Colon Carcinoma Metastatic in the Lung (tissue), 2 donors: ENCODE measurements around the gene FARS2.

GRCh38 chr6:3745009-3745557, 6.4 kb downstream of the PXDC1 start:
- PRO-cap, 2 experiments: no peak in any of the 2 experiments

DNA sequence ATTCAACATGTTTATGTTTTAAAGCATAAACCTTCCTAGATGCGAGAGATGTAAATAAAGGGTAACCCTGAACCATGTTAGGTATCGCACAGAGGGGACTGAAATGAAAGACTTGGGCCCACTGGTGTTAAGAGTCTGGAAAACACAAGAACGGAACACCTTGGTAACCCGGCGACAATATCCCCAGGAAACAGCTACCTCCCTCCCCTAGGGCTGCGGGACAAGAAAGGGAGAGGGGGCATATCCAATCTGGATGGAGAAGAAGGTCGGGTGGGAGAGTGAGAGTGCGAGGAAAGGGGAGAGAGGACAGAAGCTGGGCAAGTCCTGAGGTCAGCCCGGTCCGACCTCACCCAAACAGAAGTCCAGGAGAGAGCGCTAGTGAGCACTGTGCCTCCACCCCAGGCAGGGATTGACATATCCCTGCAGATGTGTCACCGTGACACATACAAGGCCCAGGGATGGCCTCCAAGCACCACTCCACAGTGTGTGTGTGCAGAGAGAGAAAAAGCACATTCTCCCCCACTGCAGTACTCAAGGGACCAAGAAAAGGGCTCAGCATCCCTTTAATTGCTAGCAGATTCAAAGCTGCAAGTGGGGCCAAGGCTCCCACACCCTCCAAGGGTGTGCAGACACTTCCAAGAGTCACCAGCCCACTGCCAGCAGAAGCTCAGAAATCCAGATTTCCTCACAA, 3.3 kb downstream of the PXDC1 start:
- PRO-cap, 2 experiments: no peak in any of the 2 experiments

- PRO-cap, 2 experiments: no peak in any of the 2 experiments
These were observed 44.8 kb upstream of the PXDC1 start for GRCh38 chr6:3796208-3796829.

GRCh38 chr6:3808672-3809291, 40.4 kb upstream of the FAM50B start:
- PRO-cap, 2 experiments: no peak in any of the 2 experiments

DNA sequence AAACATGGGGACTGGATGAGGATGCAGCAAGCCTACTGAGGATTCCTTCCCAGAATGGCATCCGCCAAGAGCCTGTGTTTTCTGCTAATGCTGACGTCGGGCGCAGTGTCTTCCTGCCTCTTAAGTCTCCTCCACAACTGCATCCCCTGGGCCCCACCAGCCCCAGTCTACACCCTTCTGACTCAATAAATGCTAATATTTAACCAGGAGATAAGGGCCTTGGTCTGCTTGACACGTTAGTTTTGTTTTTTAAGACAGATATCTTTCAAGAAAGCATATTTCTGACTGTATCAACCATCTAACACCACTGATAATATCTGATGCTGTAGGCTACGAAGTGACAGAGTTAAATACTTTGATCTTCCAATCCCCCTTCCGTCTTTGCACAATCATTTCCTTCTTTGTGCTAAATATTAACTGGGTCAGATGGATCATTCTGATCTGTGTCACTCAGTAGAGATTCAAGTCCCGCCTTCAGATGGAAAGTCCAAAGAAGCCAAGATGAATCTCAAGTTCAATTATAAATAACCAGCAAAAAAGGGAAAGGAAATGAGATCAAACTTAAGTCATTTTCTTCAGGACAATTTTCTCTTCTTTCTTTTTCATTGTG, 20.8 kb downstream of the FAM50B start:
- PRO-cap, 2 experiments: peak in 2 of 2 experiments; most common minus-strand start position 126 of the sequence (in 1)

DNA sequence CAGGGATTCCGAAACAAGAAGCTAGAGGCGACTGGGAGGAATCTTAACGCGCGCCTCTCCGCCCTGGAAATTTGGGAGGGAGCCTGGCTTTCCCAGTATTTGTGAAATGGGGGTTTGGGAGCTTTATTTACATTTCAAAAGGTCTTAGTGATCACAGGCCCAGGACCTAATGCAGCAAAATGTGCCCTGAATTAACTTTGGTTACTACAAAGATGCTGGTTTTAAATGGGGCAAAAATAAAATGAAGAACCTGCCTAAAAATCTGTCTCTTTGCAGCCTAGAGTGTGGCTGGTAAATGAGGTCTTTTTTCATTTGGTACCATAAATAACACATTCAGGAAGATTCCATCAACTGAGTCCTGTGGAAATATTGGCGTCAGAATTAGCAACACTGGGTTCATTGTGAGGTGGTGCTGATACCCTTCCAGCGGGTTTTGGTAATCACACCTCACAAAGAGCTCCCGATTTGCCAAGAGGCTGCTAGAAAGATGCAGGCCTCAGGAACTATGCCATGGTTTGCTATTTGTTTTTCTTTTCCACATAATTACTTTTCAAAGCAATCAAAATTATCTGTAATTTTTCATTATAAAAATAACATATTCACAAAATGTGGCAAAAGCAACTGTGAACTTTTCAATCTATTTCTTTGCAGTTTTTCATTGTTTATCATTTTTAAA, 55.3 kb downstream of the FAM50B start:
- PRO-cap, 2 experiments: no peak in any of the 2 experiments

GRCh38 chr6:3996977-3997697, 24.0 kb upstream of the PRPF4B start:
- PRO-cap, 2 experiments: no peak in any of the 2 experiments

- PRO-cap, 2 experiments: no peak in any of the 2 experiments
These were observed 8.3 kb upstream of the FAM217A start for GRCh38 chr6:4087129-4087691.

DNA sequence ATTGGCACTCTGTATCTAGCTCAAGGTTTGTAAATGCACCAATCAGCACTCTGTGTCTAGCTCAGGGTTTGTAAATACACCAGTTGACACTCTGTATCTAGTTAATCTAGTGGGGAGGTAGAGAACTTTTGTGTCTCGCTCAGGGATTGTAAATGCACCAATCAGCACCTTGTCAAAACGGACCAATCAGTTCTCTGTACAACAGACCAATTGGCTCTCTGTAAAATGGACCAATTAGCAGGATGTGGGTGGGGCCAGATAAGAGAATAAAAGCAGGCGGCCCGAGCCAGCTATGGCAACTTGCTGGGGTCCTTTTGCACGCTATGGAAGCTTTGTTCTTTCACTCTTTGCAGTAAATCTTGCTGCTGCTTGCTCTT, 11.8 kb upstream of the FAM217A start:
- PRO-cap, 2 experiments: no peak in any of the 2 experiments

GRCh38 chr6:4121868-4122206, 13.5 kb downstream of the ECI2 start:
- PRO-cap, 2 experiments: peak in 1 of 2 experiments; most common minus-strand start chr6:4122145 (in 1)

DNA sequence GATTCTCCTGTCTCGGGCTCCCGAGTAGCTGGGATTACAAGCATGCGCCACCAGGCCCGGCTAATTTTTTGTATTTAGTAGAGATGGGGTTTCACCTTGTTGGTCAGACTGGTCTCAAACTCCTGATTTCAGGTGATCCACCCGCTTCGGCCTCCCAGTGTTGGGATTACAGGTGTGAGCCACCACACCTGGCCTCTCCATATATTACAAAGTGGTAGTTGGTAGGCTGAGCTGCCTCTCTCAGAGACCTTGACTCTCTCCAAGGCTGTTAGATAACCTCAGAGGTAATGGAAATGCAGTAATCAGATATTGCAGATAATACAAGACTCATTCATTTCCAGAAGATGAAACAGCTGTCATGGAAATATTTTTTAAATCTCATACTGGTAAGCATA, 1.6 kb upstream of the ECI2 start:
- PRO-cap, 2 experiments: no peak in any of the 2 experiments

DNA sequence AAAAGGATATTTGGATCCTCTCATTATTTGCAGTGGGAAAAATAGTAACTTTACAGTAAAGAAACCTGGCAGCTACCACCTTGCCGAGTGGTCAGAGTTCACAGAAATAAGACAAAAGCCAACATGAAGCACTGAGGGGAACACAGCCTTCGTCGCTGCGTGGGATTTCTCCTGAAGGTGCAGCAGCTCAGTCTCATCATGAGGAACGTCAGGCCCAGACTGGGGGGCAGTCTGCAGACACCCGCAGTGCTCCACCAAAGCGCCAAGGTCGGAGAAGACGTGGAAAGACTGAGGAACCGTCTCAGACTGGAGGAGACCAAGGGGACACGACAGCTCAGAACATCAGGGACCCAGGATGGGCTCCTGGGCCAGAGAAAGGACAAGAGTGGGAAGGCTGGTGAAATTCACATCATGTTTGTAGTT, 59.1 kb downstream of the RPP40 start:
- PRO-cap, 2 experiments: no peak in any of the 2 experiments

DNA sequence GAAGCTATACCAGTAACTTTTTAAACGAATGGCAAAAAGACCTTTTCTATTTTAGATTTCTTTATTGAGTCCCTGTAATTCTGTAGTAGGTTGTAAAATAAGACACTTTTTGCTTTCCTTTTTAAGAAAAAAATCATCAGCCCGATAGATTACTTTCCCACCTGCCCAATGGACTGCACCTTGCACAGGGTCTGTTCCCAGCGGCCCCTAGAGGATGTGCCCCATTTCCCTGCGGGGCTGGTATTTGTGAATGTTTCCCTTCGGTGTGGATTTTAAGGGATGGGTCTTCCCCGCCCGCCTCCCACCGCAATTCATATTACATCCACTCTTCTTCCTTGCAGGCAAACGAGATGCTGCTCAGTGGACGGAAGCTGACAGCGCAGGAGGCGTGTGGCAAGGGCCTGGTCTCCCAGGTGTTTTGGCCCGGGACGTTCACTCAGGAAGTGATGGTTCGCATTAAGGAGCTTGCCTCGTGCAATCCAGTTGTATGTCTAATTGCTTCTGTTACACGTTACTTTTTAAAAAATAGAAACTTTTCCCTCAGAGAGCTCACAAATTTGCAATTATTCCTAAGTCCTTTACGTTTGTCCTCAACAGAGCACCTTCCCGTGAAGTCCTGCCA, 51.8 kb downstream of the RPP40 start:
- PRO-cap, 2 experiments: peak in 1 of 2 experiments; most common minus-strand start position 300 of the sequence (in 1)

- PRO-cap, 2 experiments: peak in 1 of 2 experiments; most common plus-strand start chr6:5032894 (in 1)
These were observed 28.9 kb upstream of the RPP40 start for GRCh38 chr6:5032724-5033151.

- PRO-cap, 2 experiments: peak in 2 of 2 experiments; most common plus-strand start chr6:5261032 (in 1); most common minus-strand start chr6:5260925 (in 1)
These were observed at the start of gene FARS2 for GRCh38 chr6:5260848-5261855. Gene FARS2, plus strand, starts transcription at chr6:5261513.

GRCh38 chr6:5447476-5448122, 186.3 kb downstream of the FARS2 start:
- PRO-cap, 2 experiments: no peak in any of the 2 experiments

DNA sequence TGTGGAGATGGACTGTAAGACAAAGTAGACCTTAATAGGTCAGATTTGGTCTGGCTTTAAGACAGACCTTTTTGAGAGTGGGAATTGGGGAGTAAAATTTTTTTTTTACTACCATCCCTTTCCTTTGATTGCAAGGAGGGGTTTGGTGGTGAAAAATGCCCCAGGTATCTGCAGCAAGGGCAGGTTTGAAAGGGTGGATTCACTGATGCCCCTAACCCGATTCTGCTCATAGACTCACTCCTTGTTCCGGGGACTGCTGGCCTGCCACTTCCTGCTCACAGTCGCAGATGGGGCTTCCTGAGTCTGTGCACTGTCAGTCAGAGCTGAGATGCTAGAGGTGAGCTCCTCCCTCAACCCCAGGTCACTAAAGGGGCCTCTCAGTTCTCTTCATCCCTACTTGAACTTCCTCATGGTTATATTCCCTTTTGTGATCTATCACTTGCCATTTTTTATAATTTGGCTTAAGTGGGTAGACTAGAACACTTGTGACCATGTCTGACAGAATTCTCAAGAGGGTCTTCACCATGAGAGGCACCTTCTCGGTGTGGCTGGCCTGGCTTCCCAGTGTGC, 357.9 kb downstream of the FARS2 start:
- PRO-cap, 2 experiments: no peak in any of the 2 experiments

DNA sequence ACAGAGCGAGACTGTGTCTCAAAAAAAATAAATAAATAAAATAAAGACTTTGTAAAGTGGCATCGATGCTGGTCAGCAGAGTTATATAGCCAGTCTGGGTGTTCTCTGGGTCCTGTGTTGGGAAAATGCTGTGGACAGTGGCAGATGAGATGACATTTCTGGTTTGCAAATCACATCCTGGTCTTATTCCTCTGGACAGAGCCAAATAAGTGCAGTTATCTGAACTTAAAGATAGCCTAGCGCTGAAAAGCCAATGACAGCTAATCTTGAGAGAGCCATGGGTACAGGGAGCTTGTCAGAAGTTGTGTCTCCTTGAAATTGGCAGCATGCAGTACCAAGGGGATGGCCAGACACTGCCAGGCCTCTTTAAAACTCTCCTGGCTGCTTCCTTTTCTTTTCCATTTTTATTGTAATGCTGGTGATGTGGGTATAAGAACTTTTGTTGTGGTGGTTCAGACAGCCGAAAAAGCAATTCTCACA, 362.4 kb downstream of the FARS2 start:
- PRO-cap, 2 experiments: no peak in any of the 2 experiments

GRCh38 chr6:5629571-5630453, 368.5 kb downstream of the FARS2 start:
- PRO-cap, 2 experiments: no peak in any of the 2 experiments

DNA sequence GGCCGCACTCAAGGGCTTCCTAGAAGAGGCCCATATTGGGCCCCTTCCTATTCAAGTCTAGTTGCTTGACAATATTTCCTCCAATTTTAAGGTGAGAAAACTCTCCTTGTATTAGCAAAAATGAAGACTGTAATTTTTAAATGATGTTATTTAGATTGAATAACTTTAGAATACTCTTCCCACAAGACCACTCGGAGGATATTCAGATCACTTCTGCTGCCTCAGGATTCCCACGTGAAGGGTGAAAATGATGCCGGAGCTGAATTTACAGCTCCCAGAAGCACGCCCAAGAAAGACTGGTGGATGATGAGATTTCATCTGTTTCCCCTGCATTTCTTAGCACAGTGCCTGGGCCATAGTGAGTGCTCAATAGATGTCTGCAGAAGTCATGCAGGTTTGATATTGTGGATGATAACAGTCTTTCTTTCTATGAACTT, 320.9 kb downstream of the NRN1 start:
- PRO-cap, 2 experiments: no peak in any of the 2 experiments